ENCODE measurements around a stretch of chr5.

GRCh38 chr5:172443433-172444014, 10.8 kb downstream of the SH3PXD2B start:
- RAMPAGE, long total RNA, result no peak
- RRBS, result no CpG with 5 or more reads among the region's 9 CpGs

GRCh38 chr5:172504641-172505392, 50.5 kb upstream of the SH3PXD2B start:
- RAMPAGE, long total RNA, result no peak
- RRBS, result no CpG with 5 or more reads among the region's 4 CpGs

DNA sequence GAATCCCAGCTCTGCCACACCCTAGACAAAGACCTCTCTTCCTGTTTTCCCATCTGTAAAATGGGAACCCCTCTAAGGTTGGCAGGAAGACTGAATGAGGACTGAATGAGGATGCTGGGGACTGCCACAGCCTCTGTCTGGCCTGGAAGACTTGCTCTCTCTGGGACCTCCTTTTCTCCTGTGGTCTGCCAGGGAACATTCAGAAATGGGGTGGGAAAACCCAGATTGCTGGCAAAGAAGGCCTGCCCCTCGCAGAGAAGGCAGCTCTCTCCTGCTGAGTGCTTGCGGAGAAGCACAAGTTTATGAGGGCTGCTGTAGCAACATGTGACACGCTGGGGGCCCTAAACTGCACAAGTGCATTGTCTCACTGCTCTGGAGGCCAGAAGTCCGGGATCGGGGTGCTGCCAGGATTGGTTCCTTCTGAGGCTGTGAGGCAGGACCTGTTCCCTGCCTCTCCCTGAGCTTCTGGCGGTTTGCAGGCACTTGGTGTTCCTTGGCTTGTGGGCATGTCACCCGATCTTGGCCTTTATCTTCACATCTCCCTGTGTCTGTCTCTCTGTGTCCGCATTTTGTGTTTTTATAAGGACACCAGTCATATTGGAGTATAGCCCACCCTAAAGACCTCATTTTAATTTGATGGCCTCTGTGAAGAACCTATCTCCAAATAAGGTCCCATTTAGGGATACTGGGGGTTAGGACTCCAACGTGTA, 75.6 kb upstream of the NEURL1B start:
- RAMPAGE, long total RNA, result no peak
- RRBS, result no CpG with 5 or more reads among the region's 9 CpGs

GRCh38 chr5:172584728-172585074, 56.4 kb upstream of the NEURL1B start:
- RAMPAGE, long total RNA, result no peak
- RRBS, result no CpG with 5 or more reads among the region's 7 CpGs

DNA sequence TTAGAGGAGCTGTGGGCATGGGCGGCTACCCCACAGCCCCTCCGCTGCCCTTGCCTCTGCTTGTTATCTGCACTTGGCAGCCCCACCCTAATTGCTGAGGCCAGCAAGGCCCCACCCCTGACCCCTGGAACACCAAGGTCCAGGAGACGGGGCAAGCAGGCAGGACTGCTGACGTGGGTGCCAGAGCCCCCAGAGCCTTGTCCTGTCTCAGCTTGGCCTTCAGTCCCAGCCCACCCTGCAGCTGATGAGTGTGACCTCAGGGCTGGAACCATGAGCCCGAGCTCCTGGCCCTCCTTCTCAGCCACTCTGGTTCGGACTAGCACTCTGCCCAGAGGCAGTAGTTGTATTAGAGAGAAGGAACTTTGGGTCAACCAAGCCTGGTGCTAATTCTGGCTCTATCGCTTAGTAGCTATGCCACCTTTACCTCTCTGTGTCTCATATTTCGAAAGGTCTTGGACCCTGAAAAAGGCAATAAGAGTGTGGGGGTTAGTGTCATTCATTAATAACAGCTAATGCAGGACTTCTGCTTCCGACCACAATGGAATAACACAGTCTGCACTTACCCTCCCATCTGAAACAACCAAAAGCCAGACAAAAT, 29.0 kb upstream of the NEURL1B start:
- RAMPAGE, long total RNA, result no peak
- RRBS, result no CpG with 5 or more reads among the region's 9 CpGs

- RAMPAGE, long total RNA, result no peak
- RRBS, result no CpG with 5 or more reads among the region's 2 CpGs
Observed at GRCh38 chr5:172672419-172672897, 31.4 kb downstream of the NEURL1B start.

GRCh38 chr5:172683793-172684424, 42.8 kb downstream of the NEURL1B start:
- RAMPAGE, long total RNA, result no peak
- RRBS, result 8% methylated on average over 52 of the region's 95 CpGs

GRCh38 chr5:172720091-172720361, 51.0 kb downstream of the DUSP1 start:
- RAMPAGE, long total RNA, result no peak
- RRBS, result no CpG with 5 or more reads among the region's 5 CpGs

- RAMPAGE, long total RNA, result no peak
- RRBS, result no CpG with 5 or more reads among the region's 17 CpGs
Observed at GRCh38 chr5:172725092-172725627, 45.8 kb downstream of the DUSP1 start.

- RAMPAGE, long total RNA, result no peak
- RRBS, result no CpG with 5 or more reads among the region's 10 CpGs
Observed at GRCh38 chr5:172736168-172736446, 34.9 kb downstream of the DUSP1 start.

DNA sequence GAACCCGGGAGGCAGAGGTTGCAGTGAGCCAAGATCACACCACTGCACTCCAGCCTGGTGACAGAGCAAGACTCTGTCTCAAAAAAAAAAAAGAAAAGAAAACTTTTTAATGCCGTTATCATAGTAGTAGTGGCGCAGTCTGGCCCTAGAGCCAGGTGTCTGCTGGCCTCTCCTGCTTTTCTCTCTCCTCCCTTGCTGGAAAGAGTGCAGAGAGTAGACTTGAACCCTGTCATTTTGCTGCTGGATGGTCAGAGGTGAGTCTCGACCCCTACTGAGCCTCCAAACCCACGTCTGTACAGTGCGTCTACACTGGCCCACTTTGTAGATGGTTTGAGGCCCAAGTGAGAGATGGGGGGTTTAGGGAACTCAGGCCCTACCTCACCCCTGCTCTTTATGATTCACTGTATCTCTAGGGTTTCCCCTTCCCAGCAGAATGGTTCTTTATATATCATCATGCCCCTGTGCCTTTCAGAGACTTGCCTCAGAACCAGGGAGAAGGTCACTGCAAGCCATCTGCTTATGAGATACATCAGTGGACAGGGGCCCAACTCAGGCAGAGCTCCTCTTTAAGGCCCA, 2.3 kb upstream of the DUSP1 start:
- RAMPAGE, long total RNA, result no peak
- RRBS, result no CpG with 5 or more reads among the region's 6 CpGs

- RAMPAGE, long total RNA, result no peak
- RRBS, result no CpG with 5 or more reads among the region's 5 CpGs
Observed at GRCh38 chr5:172775462-172776081, 4.6 kb upstream of the DUSP1 start.

GRCh38 chr5:172799860-172800685, 29.1 kb upstream of the DUSP1 start:
- RAMPAGE, long total RNA, result no peak
- RRBS, result 50% methylated on average over 2 of the region's 23 CpGs

DNA sequence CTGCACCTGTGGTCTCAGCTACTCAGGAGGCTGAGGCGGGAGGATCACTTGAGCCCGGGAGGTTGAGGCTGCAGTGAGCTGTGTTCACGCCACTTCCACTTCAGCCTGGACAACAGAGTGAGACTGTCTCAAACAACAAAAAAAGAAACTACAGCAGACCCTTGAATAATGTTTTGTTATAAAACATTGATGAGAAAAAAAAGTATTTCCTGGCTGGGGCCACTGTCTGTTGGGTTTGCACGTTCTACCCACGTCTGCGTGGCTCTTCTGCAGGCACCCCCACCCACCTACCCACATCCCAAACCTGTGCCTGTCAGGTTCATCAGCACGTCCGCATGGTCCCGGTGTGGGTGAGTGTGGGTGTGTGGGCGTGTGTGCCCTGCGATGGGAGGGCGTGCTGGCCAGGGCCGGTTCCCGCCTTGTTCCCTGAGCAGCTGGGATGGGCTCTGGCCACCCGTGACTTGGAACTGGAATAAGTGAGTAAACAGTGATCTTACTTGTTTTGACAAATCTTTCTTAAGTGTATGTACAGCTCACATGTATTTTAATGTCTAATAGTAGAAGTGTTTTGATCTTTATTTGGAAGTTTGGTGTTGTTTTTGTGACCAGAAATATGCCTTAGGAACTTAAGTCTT, 20.3 kb downstream of the ERGIC1 start:
- RAMPAGE, long total RNA, result no peak
- RRBS, result 19% methylated on average over 5 of the region's 15 CpGs

- RAMPAGE, long total RNA, result no peak
- RRBS, result no CpG with 5 or more reads among the region's 16 CpGs
Observed at GRCh38 chr5:172872875-172873640, 39.0 kb downstream of the ERGIC1 start.

DNA sequence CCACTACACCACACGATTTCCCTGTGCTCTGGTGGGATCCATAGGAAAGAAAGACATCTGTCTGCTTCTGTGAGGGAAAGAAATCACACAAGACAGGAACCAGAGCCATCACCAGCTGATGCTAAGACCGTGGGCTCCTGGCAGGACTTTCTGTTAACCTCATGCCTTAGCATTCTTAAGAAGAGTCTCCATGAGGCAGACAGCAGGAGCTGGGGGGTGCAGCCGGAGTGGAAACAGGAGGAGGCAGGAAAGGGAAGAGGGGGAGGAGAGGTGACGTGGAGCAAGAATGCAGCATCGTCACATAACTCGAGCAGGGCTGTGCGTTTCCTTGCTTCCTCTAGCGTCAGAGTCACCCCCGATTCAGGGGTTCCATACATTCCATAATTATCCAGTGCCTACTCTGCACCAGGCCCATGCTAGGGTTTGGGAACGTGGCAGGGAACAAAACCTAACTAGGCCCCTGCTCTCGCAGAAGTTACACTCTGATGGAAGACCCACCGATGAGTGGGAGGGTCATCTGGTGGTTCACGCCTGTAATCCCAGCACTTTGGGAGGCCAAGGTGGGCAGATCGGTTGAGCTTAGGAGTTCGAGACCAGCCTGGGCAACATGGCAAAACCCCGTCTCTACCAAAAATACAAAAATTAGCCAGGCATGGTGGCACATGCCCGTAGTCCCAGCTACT, 53.8 kb downstream of the ERGIC1 start:
- RAMPAGE, long total RNA, result no peak
- RRBS, result no CpG with 5 or more reads among the region's 17 CpGs

GRCh38 chr5:172902504-172902914, 56.7 kb upstream of the RPL26L1 start:
- RAMPAGE, long total RNA, result no peak
- RRBS, result 36% methylated on average over 4 of the region's 10 CpGs

- RAMPAGE, long total RNA, result no peak
- RRBS, result no CpG with 5 or more reads among the region's 3 CpGs
Observed at GRCh38 chr5:172905987-172906207, 53.3 kb upstream of the RPL26L1 start.

- RAMPAGE, long total RNA, result no peak
- RRBS, result no CpG with 5 or more reads among the region's 10 CpGs
Observed at GRCh38 chr5:172909586-172909860, 49.7 kb upstream of the RPL26L1 start.

GRCh38 chr5:173011474-173012168, 28.1 kb downstream of the ATP6V0E1 start:
- RAMPAGE, long total RNA, result no peak
- RRBS, result no CpG with 5 or more reads among the region's 8 CpGs

Data from kidney epithelial cell (primary cell).